Airway epithelial cell (primary cell): Measurements from ENCODE around the genes CBL, C1QTNF5 and OAF.

DNA sequence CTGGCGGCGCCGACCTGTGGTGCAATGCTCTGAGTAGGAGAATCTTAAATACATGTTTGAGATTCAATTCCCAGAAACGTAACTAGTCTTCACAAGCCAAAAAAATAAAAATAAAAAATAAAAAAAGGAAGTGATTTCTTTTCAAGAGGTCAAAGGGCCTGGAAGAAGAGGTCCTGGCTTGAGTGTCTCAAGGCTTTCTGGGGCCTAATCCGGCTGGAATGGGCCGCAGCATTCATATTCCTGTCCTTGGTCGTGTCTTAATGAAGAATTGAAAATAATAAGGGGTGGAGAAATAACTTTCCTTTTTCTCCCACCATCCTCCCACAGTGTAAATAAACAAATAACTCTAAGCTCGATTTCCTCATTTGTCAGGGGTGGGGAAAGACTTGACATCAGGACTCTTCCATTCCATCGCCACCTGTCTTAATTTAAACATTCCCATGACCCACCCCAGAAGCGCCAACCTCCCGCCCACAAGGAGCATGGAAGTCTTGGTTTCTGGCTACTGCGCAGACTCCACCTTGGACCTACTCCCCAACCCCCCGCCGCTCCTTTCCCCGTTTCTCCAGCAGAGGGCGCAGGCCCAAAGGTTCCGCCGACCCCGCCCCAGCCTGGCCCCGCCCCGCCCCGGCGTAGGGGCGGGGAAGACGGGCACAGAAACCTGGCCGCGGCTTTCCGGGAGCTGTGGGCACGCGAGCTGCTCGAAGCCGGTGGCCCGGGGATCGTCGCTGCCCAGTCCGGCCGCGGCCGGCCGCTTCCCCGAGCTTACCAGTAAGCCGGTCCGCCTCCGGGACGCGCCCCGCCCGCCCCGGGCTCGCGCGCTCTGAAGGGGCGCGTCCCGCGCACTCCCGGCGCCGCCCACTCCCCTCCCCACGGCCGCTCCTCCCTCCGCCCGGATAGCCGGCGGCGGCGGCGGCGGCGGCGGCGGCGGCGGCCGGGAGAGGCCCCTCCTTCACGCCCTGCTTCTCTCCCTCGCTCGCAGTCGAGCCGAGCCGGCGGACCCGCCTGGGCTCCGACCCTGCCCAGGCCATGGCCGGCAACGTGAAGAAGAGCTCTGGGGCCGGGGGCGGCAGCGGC, at the start of gene CBL:
CBL (plus strand) TSS at position 951 of the 1,077 bp plus-strand sequence.
- RAMPAGE, long total RNA: no peak

DNA sequence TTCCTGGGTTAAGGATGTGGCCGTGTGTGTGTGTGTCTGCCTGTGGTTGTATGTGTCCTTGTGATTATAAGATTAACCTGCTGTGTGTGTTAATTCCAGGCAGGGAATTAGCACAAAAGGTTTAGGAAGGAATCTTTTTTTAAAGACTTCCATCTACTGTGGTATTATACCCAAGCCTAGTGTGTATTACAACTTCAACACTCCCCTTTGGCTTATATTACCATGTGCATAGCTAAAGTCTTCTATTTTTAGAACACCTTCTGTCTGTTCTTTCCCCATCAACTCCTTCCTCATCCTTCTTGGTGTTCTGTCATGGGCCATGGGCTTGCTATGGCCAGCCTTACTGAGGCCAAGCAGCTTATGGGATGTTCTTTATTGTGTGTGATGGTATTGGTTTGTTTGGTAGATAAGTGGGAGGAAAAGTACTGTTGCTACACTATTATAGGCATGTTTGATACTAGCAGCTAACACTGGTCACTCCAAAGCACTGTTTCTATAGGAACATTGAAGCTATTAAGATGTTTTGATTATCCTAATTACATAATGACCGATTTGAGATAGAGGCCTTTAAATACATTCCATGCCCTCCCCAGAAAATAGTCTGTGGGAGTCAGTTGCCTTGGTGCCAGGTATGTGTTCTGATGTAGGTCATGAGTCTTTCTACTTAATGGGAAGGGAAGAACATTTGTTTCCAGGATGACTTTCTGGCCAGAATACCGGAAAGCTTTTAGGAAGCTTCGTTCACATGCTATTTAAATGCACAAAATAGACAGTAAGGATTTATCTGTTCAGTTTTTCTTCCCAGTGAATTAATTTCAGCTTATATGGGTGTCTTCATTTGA, 16.6 kb downstream of the MCAM start:
- RAMPAGE, long total RNA: no peak

DNA sequence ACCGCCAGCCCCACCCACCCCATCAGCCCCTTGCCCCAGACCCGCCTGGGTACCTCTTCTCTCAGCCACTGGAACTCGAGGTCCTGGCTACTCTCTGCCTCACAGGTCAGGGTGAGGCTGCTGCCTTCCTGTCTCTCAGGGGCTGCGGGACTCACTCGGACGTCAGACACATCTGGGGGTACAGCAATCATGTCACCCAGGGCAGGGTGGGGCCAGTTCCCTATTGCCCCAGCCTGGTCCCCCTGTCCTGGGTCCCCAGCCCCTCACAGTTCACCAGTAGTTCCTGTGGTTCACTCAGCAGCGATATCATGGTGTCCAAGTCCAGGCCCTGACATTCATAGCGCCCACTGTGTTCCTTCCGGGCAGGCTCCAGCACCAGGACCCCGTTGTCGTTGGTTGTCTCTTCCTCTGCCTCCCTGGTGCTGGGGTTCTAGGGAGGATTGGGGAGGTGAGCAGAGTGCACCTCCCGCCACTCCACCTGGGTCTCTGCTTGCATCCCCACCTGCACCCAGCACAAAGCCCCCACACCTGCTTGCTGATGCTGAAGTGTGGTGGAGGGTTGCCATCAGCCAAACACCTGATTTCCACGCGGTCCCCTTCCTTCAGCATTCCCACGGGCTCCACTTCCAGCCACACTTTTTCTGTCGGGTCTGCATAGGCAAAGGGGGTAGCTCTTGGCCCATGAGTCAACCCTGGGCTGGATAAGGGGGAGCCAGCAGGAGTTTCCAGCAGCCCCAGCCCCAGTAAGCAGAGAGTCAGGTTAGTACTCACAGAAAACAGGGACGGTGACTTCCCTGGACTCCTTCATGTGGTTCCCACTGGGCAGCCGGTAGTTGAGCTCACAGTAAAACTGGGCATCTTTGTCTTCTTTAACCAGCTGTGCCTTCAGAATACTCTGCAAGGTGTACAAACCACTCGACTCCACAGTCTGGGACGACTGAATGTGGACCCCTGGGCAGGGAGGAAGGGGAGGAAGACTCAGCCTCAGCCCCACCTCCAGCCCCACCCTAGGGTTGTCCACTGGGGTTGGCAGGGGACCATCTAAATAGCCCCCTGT, 4.6 kb downstream of the MCAM start:
- RAMPAGE, long total RNA: no peak

GRCh38 chr11:119316174-119316736, 675 bp downstream of the MCAM start:
- RAMPAGE, long total RNA: no peak

DNA sequence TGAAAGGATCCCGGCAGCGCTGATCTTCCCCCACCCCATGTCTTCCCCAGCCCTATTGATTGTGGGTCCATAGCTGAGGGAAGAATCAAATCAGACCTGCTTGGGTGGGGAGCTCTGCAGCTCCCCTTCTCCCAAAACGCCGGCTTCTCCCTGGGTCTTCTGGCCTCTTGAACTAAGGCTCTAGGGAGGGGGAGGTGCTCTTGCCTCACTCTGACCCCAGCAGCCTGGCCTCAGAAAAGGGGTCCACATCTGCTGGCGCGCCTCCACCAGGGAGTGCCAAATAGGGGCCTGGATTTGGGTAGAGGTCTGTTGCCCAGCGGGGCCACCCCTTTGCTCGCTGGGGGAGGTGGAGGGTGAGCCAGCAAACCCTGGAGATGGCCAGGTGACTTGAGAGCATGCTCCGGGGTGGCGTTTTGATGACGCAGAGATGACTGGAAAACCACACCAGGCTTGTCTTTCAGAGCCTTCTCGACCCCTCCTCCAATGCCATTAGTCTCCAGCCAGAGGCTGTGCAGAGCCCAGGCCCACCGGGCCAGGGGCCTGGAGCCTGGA, 1.1 kb upstream of the MCAM start:
- RAMPAGE, long total RNA: no peak

- RAMPAGE, long total RNA: no peak
These were observed 1.9 kb upstream of the MCAM start for GRCh38 chr11:119318554-119319434.

DNA sequence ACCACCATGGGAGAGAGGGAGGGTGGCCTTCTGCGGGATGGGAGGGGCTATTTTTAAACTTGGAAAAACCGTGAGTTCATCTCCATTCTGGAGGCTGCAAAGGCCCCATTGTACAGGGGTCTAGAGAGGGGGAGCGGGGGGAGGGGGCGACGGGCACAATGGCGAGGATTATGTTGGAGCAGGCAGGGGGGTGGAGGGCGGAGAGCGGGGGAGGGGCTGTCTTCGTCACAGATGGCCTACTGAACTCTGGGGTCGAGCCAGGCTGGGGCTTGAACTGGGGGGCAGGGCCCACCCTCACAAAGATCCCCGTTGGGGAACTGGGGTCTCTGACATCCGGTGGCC, 3.3 kb upstream of the MCAM start:
- RAMPAGE, long total RNA: no peak

- RAMPAGE, long total RNA: no peak
These were observed 967 bp downstream of the C1QTNF5 start for GRCh38 chr11:119339547-119340285.

- RAMPAGE, long total RNA: no peak
These were observed at the start of gene C1QTNF5 for GRCh38 chr11:119340286-119341382. Gene C1QTNF5 (minus strand): TSS chr11:119340883.

- RAMPAGE, long total RNA: no peak
These were observed 6.0 kb downstream of the USP2 start for GRCh38 chr11:119375466-119375960.

DNA sequence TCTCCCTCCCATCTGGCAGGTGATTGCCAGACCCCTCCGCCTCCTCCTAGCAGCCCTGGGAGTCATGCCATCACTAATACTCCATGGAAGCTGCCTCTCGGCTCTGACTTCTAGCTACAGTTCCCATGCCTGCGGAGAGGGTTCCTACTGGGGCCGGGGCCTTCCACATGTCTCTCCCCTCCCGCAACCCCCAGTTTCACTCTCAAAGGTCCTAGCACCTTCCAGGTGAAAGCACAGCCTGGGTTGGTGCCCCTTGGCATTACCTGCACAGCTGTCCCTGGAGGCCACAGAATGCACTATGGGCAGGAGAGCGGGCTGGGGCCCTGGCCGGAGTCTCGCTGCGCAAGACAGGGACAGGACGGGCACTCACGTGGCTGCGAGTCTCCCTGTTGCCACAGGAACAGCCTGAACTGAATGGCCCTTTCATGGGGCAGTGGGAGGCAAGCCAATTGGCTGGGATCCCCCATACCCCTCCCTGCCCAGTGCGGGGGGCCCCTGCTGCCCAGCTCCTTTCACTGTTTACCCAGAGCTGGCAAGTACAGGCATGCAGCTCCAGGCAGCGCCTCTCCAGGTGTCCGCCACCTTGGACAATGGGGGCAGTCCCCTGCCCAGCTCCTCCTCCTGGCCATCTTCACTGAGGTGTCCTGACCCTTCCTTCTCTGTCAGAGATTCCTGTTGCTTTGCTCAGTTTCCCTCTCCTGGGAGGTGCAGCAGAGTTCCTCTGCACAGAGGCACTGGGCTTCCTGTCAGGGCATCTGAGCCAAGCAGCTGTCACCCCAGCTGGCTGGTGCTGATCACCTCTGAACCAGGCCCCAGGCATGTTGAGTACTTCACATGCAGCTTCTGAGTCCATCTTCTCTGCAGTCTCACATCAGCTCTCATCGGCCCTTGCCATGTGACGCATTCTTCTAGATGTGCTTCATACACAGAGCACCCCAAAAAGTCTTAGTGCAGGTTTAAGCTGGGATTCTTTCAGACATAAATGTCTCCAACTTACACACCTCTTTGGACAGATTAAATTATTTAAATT, 5.2 kb downstream of the USP2 start:
- RAMPAGE, long total RNA: no peak

DNA sequence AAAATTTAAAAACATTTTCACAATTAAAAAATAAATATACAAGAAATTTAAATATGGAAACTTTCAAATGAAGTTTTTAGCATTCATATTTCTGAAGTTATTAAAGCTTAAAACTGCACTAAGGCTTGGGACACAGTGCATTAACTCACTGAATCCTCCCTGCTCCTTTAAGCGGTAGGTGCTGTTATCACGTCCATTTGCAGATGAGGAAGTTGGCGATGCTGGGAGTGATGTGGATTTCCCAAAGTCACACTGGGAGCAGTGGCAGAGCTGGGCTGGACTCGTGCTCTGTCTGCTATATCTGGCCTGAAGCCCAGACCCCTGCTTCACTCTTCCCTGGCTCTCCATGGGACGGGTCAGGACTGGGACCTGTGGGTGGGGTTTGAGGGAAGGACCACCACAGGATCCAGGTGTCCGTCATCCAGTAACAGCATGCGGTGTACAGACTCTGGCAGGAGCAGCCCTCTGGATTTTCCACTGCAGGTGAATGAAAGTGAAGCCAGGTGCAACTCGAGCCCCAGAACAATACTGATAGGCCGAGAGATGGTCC, 4.4 kb downstream of the USP2 start:
- RAMPAGE, long total RNA: no peak

DNA sequence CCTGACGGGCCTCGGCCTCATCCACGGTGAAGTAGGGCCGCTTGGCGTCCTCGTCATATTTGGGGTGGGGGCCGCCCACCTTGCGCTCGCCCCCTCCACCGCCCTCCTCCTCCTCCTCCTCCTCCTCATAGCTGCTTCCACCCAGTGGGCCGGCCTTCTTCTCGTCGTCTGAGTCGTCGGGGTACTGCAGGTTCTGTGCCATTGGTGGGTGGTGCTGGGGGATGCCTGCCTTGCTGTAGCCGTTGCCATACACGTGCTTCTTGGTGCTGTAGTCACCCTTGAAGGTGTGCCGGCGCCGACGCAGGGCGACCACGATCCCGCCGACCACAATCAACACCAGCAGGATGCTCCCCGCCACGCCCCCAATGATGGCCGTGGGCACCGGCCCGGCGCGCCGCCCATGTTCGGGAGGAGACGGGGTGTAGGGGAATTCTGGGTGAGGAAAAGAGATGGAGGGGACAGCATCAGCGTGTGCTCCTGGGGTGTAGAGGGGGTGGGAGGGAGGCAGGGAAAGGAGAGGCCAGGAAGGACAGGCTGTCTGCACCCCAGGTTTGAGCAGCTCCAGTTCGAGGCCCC, 64.0 kb downstream of the NECTIN1 start:
- RAMPAGE, long total RNA: no peak

DNA sequence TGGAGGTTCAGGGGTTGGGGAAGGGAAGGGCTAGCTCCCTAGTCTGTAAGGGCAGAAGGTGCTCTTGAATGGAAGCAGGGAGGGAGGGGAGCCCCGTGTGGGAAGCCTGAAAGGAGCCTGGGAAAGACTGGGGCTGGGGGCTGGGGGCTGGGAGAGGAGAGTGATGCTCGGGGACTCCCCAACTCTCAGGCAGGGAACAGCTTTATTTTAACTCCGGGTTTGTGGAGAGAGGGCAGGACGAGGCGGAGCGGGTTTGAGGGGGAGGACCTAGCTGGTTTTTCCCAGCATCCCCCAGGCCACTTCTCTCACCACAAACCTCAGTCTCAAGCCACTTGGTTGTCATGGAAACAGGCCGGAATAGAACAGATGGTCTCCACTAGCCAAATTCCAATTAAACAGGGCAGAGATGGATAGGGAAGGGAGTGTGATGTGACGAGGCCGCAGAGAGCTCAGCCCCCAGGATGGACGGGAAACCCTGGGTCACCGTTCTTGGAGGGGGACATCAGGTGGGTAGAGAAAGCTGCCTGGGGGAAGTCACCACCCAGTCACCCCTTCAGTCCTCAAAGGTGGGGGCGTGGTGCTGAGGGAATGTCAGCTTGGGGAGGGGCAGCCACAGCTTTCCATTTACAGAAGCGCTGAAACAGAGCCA, 19.4 kb downstream of the NECTIN1 start:
- RAMPAGE, long total RNA: no peak

GRCh38 chr11:119964236-119964833, 173.6 kb downstream of the TRIM29 start:
- RAMPAGE, long total RNA: no peak

- RAMPAGE, long total RNA: no peak
These were observed 162.4 kb downstream of the TRIM29 start for GRCh38 chr11:119975558-119975947.

DNA sequence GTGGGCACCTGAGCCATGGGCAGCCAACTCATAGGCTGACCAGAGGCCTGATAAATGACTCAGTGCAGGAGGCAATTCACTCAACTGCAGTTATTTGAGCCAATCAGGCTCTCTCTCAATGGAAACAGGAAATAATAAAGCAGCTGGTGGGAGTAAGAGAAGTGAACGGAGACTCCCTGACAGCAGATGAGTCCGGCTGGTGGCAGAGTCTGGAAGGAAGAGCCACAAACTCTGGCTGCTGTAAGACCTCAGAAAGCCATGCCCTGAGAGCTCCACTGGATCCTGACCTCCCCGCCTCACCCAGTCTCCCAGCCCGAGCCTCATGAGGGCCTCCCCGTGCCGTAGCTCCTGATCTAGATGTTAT, 69.8 kb downstream of the TRIM29 start:
- RAMPAGE, long total RNA: no peak

DNA sequence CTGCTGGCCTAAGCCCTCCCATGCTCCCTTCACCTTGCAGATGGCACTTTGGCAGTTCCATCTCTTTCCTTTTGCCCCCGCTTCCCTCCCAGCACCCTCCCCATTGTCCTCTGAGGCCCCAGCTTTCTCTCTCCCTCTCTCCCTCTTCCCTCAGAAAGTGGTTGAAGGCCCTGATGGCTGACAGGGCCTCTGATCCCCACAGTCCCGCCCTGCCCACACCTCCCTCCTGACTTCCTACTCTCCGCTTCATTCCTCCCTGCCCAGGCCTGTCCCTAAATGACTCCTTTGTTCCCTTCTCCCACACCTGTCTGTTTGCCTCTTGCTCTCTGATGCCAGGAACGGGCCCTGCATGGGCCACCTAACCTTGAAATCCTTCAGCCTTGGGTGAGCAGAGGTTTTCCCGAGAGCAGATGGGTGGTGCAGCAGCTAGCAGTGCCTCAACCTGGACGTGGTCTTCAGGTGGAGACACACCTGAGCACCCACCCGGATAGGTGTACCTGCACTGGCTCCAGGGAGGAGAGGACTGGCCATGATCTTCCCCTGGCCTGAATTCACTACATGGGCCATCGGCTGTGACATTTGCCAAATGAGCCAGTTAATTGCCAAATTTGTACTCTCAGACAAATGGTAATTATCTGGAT, 5.7 kb downstream of the TRIM29 start:
- RAMPAGE, long total RNA: no peak

DNA sequence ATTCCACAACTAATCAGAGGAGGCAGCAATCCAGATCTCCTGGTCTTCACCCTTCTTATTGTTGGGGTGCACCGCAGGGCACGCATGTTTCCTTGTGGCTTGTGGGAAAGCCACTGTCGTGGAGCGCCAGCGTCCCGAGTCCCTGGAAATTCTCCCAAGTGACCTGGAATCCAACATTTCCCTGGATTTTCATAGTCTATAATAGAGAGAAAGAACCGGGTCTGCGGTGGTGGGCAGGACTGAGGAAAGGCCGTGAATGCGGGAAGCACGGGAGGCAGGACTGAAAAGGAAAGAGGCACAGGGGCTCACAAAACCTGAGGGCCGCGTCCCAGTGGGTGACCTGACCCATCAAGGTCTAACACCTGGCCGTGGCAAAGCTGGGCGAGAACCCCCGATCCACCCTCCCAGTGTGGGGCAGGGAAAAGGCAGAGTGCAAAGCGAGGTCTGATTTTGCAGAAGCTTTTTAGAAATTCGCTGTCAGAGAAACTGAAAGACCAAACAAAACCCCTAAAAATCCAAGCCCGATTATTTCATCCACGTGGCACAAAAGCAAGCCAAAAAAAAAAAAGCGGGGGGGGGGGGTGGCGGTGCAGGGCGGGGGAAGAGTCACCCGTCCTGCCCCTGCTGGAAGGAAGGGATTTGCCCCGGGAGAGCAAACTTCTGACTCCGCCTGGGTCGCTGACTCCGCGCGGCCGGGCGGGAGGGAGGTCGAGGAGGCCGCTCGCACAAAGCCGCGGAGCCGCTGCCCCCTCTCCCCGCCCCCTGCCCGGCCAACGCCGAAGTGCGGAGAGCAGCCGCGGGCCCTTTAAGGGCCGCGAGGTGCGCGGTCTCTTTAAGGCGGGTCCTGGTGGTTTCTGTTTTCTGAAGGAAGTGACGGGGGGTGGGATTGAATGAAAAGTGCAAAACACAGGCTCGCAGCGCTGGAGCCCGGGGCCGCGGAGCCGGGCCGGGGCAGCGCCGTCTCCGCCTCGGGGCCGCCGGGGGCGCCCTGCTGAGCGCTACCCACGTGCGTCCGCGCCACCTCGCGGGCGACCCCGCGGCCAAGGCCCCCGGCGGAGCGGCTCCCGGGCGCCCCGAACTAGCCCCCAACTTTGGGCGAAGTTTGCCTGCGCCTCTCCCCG, at the start of gene OAF:
OAF (plus strand) TSS at position 920 of the 1,121 bp plus-strand sequence.
- RAMPAGE, long total RNA: no peak

DNA sequence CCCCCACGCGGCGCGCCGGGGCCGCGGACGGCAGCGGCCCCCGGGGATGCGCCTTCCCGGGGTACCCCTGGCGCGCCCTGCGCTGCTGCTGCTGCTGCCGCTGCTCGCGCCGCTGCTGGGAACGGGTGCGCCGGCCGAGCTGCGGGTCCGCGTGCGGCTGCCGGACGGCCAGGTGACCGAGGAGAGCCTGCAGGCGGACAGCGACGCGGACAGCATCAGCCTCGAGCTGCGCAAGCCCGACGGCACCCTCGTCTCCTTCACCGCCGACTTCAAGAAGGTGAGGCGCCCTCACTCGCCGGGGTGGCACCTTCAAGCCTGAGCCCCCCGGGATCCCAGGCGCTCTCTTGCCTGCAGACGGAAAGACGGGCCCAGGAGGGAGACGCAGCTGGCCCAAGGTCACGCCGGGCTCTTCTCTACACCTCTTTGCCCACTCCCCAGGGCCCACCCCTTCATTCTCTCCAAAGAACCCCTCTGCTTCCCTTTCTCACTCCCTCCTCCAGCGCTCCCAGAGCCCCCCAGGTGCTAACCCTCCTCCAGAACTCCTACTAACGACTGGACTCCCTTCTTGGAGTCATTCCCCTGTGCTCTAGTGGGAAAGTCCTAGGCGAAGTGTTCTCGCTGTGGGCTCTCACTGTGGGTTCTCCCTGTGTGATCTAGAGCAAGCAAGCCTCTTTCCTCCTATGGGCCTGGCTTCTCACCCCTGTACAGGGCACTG, 559 bp downstream of the OAF start:
- RAMPAGE, long total RNA: no peak